Mesangial cell (primary cell): ENCODE results near the genes CCR8, RPSA and ZNF621.

DNA sequence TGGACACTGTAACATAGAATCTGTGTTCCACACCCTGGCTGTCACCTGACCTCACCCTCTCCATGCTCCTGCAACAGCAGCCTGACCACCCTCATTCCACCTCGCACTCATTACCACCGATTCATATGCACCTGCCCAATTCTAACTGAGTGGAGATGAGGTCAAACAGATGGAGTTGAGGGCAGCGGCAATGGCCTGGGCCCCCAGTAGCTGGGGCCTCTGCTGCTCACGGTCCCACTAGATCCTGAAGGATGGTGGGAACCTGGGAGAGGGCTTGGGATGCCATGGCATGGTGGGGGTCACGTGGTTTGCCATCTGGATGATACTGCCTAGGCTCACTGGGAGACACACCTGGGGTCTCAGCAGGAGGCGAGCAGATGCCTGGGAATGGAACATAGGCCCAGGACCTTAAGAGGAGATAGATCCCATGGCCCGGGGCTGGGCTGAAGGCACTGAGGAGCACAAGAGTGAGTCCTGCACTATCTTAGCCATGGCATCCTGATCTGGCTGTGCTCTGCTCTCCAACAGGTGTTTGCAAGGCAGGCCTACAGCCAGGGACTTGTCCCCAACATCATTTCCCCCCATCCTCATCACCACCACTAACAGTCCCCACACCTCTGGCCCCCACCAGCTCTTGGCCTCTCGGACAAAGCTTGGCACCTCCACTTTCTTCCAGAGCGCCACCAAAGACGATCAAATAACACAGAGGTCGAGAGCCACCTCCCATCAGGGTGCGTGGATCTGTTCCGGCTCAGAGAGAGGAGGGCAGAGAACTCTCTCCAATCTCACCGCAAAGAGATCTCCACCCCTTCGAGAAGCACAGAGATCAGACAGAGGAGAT, 1.2 kb downstream of the SCN5A start:
- RAMPAGE, long total RNA: no peak

GRCh38 chr3:38960255-38960649, 91.5 kb downstream of the SCN11A start:
- RAMPAGE, long total RNA: no peak

- RAMPAGE, long total RNA: no peak
These were observed 38.5 kb downstream of the SCN11A start for GRCh38 chr3:39013317-39013641.

GRCh38 chr3:39052649-39052928, 773 bp downstream of the WDR48 start:
- RAMPAGE, long total RNA: no peak

DNA sequence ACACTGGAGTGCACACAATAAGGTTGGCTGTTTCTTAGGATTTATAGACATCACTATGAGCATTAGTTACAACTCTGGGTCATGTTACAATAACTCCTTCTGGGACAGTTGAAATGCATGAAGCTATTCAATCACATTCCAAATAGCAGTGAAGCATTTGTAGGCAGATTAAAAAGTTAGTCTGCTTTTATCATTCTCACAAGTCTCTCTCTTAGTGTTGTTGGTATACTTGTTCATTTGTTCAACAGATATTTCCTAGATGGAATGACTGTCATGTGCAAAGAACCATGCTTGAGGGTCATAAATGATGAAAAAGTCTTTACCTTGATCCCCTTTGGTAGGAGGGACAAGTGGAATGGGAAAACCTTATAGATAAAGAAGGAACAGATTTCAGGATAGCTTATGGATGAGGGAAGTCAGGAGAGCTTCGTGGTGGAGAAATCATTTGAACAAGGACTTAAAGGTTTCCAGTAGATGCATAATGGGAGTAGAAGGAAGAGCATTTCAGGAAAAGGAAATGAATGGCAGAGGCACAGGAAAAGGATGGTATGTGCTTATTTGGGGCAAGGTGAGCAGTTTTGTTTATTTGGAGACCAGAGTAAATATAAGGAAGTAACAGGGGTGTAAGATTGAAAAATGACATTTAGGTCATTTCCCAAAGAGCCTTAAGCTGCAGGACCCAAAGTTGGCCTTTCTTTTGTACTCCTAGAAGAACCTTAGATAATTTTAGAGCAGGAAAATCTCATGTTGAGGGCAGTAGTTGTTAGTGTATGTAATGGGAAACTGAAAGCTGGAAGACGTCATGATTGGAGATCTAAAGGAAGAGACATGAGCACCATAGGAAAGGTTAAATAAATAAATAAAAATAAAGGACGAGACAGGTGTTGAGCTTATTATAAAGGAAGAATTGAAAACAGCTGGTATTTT, 26.9 kb downstream of the GORASP1 start:
- RAMPAGE, long total RNA: no peak

GRCh38 chr3:39103939-39104138, 3.6 kb downstream of the GORASP1 start:
- RAMPAGE, long total RNA: no peak

DNA sequence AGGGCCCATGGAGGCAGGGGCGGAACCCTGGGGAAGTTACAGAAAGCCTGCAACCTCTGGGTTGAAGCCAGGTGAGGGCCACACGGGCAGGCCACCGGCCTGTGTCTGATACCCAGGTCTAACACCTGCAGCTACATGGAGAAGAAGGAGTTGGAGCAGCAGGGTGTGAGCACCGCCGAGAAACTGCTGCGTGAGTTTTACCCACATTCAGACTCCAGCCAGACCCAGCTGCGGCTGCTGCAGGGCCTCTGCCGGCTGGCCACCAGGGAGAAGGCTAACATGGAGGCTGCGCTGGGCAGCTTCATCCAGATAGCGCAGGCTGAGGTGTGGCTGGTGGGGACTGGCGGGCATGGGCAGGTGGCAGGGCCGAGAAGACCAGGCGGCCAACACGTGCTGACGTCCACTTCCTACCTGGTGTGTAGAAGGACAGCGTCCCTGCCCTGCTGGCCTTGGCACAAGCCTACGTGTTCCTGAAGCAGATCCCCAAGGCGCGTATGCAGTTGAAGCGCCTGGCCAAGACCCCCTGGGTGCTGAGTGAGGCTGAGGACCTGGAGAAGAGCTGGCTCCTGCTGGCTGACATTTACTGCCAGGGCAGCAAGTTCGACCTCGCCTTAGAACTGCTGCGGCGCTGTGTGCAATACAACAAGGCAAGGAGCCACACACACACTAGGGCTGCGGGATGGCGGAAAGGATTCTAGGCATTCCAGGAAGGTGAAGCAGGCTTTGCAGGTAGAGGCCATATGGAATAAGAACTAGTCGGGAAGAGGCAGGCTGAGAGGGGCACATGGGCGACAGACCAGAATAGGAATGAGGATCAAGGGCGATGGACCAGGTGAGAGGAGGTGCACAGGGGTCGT, 16.1 kb downstream of the CSRNP1 start:
- RAMPAGE, long total RNA: no peak

GRCh38 chr3:39142656-39143145, 10.7 kb downstream of the CSRNP1 start:
- RAMPAGE, long total RNA: no peak

- RAMPAGE, long total RNA: no peak
These were observed 6.6 kb downstream of the CSRNP1 start for GRCh38 chr3:39146438-39147475.

GRCh38 chr3:39151187-39151302, 2.3 kb downstream of the CSRNP1 start:
- RAMPAGE, long total RNA: no peak

DNA sequence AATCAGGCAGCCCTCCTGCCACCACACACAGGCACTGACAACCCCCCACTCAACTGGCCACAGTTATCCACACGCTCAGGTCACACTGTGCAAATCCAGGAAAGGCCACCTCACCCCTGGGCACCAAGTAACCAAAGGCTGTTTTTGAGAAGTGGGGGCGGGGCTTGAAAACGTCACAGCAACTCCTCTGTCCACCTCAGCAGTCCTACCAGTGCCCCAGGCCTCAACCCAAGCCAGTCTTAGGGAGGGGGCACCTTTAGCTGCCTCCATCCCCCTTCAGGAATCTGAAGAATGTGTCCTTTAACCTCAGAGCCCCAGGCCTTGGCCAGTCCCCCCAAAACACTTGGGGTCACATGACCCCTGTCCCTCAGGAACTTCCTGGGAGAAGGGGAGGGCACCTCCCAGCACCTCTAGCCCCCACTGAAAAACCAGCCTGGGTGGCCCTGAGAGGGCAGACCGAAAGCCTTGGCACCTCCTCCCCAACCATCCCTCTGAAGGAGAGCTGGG, 2.0 kb downstream of the CSRNP1 start:
- RAMPAGE, long total RNA: no peak

- RAMPAGE, long total RNA: no peak
These were observed 3.4 kb downstream of the XIRP1 start for GRCh38 chr3:39188770-39189527.

- RAMPAGE, long total RNA: no peak
These were observed 11.2 kb upstream of the CCR8 start for GRCh38 chr3:39318298-39318784.

DNA sequence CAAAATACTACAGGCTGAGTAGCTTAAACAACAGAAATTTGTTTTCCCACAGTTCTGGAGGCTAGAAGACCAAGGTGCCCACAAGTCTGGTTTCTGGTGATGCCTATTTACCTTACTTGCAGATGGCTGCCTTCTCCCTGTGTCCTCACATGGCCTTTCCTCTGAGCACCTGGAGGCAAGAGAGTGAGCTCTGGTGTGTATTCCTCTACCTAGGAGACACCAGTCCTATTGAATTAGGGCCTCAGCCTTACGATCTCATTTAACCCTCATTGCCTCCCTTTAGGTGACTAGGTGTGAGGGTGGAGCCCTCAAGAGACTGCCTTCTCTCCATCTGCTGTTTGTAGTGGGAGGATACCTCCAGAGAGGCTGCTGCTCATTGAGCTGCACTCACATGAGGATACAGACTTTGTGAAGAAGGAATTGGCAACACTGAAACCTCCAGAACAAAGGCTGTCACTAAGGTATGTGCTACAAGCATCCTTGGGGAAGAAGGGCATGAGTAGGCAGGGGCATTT, at the start of gene CCR8:
Gene CCR8, plus strand, starts transcription at position 341 of the 515 bp plus-strand sequence.
- RAMPAGE, long total RNA: no peak

GRCh38 chr3:39406206-39407268, at the start of gene RPSA:
RPSA (plus strand) TSS chr3:39406720.
- RAMPAGE, long total RNA: start-site peak on the plus strand at chr3:39406738-39406742, 32 reads; start-site peak on the plus strand at chr3:39406972-39407003, 64 reads

GRCh38 chr3:39411402-39412361, 5.2 kb downstream of the RPSA start:
- RAMPAGE, long total RNA: no peak

DNA sequence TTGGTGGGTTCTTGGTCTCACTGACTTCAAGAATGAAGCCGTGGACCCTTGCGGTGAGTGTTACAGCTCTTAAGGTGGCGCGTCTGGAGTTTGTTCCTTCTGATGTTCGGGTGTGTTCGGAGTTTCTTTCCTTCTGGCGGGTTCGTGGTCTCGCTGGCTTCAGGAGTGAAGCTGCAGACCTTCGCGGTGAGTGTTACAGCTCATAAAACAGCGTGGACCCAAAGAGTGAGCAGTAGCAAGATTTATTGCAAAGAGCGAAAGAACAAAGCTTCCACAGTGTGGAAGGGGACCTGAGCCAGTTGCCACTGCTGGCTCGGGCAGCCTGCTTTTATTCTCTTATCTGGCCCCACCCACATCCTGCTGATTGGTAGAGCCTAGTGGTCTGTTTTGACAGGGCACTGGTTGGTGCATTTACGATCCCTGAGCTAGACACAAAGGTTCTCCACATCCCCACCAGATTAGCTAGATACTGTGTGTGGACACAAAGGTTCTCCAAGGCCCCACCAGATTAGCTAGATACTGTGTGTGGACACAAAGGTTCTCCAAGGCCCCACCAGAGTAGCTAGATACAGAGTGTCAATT, 232.4 kb upstream of the EIF1B start:
- RAMPAGE, long total RNA: no peak

GRCh38 chr3:40457712-40458367, 701 bp downstream of the RPL14 start:
- RAMPAGE, long total RNA: no peak

GRCh38 chr3:40524645-40525718, at the start of gene ZNF621:
ZNF621 (plus strand) TSS chr3:40524960.
- RAMPAGE, long total RNA: no peak

DNA sequence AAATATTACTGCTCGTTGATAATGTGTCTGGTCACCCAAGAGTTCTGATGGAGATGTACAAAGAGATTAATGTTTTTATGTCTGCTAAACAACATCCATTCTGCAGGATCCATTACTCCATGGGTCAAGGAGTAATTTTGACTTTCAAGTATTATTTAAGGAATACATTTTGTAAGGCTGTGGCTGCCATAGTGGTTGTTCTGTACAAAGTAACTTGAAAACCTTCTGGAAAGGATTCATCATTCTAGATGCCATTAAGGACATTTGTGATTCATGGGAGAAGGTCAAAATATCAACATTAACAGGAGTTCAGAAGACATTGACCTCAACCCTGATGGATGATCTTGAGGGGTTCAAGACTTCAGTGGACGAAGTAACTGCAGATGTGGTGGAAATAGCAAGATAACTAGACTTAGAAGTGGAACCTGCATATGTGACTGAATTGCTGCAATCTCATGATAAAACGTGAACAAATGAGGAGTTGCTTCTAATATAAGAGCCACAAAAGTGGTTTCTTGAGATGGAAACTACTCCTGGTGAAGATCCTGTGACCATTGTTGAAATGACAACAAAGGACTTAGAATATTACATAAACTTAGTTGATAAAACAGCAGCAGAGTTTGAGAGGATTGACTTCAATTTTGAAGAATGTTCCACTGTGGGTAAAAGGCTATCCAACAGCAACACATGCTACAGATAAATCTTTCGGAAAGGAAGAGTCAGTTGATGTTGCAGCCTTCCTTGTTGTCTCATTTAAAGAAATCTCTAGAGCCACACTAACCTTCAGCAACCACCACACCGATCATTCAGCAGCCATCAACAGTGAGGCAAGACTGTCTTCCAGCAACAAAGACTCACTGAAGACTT, 14.0 kb downstream of the ZNF621 start:
- RAMPAGE, long total RNA: no peak